Placental epithelial cell (primary cell): ENCODE measurements around a stretch of chr9.

DNA sequence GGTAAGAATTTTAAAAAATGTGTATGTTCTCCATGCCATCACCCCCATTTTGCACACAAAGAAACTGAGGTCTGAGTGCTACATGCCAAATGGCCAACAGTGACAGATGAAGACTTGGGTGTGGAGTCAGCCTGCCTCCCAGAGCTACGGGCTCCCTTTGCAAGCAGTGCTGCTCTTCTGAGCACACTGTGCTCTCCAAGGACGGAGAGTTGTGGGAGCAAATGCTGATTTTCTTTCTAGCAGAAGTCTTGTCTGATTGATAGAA is 78.8 kb downstream of the GLDC start:
- CAGE, long polyA plus RNA, result no peak

GRCh38 chr9:7316189-7316495 is 483.4 kb downstream of the DMAC1 start:
- CAGE, long polyA plus RNA, result no peak

DNA sequence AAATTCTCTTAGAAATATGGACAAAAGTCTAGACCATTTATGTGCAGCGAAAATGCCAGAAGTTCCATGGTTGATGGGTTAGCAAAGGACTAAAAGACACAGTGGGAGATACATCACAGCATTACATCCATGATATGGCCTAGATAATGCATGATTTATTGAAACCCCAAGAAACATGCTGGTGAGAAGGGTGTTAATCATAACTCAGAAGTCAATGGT is 836.1 kb upstream of the PTPRD start:
- CAGE, long polyA plus RNA, result no peak

GRCh38 chr9:12818237-12819189 is 43.7 kb downstream of the LURAP1L start:
- CAGE, long polyA plus RNA, result no peak

GRCh38 chr9:14302485-14302917 is 11.4 kb downstream of the NFIB start:
- CAGE, long polyA plus RNA, result no peak

- CAGE, long polyA plus RNA, result no peak
Observed at GRCh38 chr9:14311853-14312295, 2.1 kb downstream of the NFIB start.

DNA sequence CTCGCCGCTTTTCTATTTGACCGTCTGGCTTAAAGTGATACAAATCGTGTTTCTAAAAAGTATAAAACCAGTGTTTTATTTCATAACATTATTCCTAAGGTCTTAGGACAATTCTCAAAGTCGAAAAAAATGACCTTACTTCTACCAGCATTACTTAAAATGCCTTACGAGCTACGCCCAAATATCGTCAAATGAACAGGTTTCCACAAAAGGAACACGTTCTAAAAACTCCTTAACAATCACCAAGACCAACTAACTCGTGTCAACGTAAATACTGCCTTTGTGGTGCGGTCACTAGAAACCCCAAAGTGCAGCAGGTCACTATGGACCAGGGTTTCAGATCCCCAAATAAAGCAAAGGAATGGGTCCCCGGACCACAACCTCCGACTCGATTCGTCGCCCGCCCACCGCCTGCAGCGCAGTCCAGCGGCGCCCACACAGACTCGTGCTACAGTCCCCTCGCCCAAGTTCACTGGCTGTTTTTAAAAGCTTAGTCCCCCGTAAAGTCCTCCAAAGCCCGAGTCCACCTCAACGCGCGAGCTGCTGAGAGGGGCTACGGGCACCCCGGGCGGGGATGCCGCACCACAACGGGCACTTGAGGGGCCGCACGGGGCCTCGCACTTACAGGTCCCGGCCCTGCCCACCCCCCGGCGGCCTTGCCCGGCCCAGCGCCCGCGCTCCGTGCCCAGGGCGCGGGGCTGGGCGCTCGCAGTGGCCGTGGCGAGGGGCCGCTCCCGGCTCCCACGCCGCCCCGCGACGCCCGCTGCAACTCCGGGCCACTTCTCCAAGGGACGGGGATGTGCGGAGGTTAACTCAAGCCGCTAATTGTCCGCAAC is 1.1 kb downstream of the NFIB start:
- CAGE, long polyA plus RNA, result no peak

DNA sequence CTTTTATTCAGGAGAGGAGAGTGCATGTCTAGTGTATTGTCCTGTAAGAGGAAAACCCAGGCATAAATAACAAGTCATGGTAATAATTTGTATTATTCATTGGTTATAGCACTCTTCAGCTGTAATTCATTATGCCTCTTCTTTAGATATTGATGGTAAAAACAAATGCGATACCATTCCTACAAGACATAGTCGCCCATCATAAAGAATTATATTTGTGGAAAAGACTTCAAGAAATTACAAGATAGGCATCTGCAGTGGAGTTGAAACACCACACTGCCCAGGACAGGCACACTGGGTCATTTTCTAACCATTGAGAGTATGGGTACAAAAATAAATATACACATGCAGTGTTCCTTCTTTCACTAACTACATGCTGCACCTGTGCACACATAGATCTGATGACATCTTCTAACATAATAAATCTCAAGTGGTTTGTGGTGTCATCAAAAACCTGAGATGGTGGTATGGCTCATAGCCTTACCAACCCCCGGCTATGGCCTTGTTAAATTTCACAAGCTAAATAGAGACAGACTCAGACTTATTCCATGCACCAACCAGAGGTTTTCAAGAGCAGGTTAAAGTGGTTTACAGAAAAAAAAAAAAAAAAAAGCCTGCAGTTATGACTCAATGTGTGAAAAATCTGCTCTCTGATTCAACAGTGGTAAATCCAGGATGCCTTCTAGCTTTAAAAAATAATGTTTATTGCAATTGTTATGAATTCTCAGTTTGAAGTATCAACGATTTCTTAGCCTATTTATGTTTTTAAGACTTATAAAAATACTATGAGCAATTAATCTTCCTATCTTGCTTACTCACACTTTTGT is 12.4 kb upstream of the NFIB start:
- CAGE, long polyA plus RNA, result no peak

GRCh38 chr9:14343710-14344731 is 30.1 kb upstream of the NFIB start:
- CAGE, long polyA plus RNA, result no peak

- CAGE, long polyA plus RNA, result no peak
Observed at GRCh38 chr9:14533971-14534282, 159.3 kb downstream of the ZDHHC21 start.

DNA sequence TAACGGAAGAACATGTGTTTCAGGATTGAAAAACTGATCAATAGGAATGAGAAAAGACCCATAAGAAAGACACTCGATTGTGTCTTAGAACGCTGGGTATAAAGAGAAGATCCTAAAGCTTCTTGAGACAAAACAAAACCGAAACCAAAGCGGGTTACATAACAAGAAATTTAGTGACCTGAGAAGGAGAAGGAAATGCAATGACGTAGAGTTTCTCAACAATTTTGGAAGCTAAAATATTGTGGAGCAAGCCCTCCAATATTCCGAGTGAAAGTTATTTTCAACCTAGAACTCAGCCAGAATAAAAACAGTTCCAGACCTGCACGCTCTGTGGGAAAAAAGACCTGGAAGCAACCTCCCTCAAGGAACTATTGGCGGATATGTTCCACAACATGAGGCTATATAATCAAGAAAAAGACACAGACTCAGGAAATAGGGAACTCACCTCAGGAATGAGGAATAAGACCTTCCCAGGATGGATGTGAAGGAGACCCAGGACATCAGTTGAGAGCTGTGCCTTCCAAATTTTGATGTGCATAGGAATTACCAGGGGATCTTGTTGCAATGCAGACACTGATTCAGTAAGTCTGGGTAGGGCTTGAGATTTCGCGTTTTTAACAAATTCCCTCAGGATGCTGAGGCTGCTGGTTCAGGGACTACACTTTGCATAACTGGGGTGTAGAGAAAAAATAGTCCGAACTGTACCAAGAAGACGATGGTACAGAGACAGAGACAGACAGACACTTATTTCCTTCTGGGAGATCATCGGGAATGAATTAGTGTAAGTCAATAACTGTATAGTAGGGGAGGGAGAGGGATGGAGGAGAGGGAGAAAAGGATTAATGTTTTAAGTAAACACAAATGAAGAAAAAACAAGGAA is 82.1 kb upstream of the FREM1 start:
- CAGE, long polyA plus RNA, result no peak

GRCh38 chr9:15401386-15401882 is 21.2 kb upstream of the SNAPC3 start:
- CAGE, long polyA plus RNA, result no peak

DNA sequence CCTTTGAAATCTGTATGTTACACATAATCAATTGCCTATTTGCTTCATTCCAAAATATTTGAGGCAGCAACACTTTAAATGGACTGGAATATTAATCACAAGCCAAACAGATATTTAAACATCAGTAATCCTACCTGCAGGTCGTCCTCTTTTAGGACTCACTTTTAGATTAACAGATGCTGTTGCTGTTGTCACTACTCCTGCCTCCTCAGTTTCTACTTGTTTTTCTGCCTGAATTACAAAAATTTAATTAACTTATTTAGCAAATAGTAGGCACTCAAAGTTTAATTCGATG is 31.4 kb downstream of the PSIP1 start:
- CAGE, long polyA plus RNA, result no peak

GRCh38 chr9:15591202-15591735 is 38.4 kb downstream of the CCDC171 start:
- CAGE, long polyA plus RNA, result no peak

DNA sequence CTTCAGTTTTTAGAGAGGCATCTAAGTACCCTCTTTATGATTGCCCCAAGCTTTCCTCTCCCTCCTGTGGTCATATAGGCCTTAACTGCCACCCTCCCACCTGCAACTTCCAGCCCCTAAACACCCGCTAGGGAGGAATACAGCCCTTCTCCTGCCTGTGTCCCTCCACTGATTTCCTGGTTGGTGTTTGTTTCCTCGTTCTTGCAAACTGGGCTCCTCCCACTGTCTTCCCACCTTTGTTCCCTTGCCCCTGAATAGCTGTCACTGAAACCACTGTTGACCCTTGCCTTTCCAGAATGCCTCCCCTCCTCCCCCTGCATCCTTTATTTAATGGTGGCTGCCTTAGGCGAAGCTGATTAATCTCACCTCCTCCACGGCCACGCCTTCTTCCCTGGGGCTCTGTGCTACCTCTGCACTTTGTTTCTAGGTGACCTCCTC is 626.7 kb downstream of the BNC2 start:
- CAGE, long polyA plus RNA, result no peak

DNA sequence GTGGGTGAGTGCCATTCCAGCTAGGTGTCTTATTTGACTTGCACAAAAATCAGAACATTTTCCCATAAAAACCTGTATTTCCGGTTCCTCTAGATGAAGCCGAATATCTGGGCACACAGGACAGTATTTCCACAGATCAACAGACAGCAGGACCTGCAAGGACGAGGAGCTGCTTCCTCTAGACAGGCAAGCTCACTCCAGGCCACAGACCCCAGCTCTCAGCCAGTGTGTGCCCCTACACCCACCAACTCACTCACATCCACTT is 588.7 kb downstream of the BNC2 start:
- CAGE, long polyA plus RNA, result no peak

- CAGE, long polyA plus RNA, result no peak
Observed at GRCh38 chr9:16289652-16290131, 580.8 kb downstream of the BNC2 start.

- CAGE, long polyA plus RNA, result no peak
Observed at GRCh38 chr9:16417110-16417693, 453.3 kb downstream of the BNC2 start.

DNA sequence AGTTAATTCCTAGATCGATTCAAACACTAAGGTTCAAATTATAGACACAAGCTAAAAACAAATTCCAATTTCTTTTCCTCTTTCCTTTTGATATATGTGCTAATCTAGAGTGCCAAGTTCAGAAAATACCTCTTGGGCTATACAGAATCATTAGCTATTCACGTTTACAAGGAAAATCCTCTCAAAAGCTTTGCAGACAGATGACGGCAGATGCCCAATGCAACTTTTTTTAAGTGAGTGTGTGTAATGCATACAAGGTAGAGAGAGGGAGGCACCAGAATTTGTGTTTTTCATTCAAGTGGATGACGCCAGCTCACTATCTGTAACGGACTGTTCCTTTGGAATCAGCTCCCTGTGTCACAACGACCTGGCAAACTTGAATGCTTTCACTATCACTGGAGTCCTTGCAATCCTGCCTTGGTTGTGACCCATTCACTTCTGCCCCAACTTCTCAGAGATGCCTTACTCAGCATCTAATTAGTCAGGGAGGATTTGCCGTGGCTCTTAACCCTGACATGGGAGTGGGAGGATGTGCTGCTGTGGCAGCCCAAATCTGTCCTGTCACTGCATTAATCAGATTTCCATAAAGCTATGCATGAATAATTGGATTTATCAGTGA is 148.5 kb downstream of the BNC2 start:
- CAGE, long polyA plus RNA, result no peak

- CAGE, long polyA plus RNA, result no peak
Observed at GRCh38 chr9:16869279-16869868, 1.1 kb downstream of the BNC2 start.